Daoy (cell line): Measurements from ENCODE around the genes CCDC71L and PIK3CG.

- RAMPAGE, long total RNA = no peak
Measured at GRCh38 chr7:106327314-106327700, 42.5 kb upstream of the NAMPT start.

DNA sequence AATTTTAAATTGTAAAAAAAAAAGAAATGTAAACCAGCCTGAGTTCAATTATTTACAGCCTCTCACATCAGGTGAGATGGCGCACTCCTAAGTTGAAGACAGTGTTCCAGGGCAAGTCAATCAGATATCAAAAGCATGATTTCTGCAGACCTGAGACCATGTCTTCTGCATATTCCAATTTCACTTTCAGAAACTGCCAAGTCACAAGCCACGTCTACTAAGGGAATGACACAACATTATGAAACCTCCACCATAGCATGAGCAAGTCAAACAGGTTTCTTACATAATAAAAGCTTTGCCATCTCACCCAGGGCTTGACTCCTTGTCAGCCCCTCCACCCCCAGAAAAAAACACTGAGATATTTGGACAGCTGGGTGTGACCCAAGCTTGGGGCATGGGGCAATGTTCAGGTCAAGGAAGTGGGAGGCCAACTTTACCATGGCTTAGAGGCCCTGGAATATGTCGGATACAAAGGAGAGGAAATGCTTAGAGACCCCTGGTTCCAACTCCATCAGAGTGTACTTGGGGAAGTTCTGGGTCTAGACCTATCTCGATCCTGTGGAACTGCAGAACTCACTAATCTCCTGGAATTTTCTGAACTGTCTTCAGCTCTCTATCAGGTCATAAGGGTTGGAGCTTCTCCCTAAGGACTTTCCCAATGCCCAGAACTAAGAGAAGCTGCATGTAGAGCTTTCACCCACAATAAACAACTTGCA is 80.5 kb upstream of the NAMPT start:
- RAMPAGE, long total RNA = no peak

DNA sequence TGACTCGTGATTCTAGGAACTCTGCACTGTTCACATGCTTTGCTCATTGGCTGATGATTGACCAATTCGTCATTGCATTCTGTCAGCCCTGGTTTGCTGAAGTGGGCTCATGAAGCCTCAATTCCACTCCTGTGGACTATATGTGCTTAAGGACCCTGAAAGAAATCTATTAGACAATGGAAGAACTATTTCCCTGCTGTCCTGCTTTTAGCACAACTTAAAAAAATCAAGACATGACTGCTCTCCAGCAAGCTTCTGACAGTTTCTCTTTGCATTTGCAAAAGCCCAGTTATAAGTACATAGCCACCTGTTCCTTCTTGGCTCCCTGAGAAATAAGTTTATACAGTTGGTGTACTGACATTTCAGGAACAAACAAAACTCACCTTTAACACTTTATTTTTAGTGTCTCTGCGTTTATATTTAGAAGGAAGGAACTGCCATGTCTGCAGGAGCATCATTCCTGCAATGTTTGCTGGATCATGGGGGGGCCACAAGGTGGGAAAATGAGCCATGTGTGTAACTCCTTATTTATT is 146.0 kb upstream of the NAMPT start:
- RAMPAGE, long total RNA = no peak

GRCh38 chr7:106460436-106461395 is 175.9 kb upstream of the NAMPT start:
- RAMPAGE, long total RNA = no peak

DNA sequence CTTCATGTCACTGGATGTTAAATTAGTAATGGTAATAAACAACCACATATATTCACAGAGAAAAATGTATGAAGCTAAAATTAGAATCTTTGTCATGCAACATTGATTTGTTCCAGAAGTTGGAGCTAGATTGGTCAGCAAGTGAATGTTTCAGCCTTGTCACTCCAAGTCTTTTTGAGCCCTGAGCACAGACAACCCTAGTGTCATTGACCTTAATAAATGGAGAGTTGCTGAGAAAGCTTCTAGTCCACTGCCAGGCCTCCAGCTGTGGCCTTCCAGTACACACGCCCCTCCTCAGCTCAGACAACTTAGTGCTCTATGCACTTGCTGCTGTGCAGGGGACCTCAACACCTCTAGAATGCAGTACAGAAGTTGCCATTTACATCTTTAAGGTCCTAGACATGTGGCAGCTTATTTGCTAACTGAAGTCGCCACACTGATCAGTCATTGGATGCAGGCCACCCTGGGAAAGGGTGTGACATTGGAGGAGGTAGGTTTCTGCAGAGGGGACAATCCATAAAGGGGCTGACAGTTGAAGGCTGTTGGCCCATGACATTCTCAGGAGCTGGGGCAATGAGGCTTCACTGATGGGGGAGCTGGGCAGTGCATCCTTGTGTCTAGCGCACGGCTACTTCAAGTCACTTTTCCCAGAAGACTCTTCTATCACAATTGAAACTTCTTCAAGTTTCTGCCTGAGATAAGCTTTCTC is 175.6 kb downstream of the CCDC71L start:
- RAMPAGE, long total RNA = no peak

GRCh38 chr7:106542352-106543467 is 118.2 kb downstream of the CCDC71L start:
- RAMPAGE, long total RNA = no peak

GRCh38 chr7:106608592-106609105 is 52.3 kb downstream of the CCDC71L start:
- RAMPAGE, long total RNA = no peak

GRCh38 chr7:106640650-106640910 is 20.4 kb downstream of the CCDC71L start:
- RAMPAGE, long total RNA = no peak

DNA sequence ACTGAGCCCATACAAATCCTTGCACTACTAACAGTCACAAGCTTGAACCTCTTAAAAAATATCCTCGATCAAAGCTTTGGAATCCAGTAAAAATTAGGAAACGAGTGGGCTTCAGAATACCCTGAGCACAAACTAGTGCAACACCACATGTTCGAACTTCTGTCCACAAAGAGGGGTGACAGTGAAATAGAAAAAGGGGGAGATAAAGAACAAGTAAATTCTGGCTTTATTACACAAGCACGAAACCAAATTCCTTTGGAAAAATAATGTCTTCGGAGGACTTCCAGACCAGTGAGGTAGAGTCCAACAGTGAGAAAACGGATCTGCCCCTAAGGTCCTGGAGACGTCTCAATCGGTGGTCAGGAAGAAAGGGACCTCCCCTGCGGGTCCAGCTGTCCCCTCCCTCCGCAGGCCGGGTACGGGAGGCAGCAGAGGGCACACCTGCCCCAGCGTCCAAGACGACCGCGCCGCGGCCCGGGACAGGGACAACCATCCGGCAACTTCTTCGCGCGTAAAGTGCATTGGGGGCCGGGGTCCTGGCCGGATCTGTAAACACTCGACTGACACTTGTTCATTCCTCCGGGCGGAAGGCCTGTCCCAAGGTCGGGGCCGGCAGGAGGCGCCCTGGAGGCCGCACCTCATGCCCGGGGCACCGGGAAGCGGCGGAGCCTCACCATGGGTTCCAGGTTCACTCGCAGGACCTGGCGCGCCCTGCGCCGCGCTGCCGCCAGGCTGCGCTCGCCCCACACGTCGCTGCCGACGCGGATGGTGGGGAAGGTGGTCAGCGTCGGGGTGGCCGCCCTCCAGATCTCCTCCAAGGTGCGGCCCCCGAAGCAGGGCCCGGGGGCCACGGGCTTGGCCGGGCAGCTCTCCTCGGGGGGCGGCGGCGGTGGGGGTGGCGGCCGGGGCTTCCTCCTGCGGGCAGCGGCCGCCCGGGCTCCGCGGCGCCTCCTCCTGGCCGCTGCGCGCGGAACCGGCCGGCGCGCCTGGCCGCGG is 1.1 kb downstream of the CCDC71L start:
- RAMPAGE, long total RNA = no peak

DNA sequence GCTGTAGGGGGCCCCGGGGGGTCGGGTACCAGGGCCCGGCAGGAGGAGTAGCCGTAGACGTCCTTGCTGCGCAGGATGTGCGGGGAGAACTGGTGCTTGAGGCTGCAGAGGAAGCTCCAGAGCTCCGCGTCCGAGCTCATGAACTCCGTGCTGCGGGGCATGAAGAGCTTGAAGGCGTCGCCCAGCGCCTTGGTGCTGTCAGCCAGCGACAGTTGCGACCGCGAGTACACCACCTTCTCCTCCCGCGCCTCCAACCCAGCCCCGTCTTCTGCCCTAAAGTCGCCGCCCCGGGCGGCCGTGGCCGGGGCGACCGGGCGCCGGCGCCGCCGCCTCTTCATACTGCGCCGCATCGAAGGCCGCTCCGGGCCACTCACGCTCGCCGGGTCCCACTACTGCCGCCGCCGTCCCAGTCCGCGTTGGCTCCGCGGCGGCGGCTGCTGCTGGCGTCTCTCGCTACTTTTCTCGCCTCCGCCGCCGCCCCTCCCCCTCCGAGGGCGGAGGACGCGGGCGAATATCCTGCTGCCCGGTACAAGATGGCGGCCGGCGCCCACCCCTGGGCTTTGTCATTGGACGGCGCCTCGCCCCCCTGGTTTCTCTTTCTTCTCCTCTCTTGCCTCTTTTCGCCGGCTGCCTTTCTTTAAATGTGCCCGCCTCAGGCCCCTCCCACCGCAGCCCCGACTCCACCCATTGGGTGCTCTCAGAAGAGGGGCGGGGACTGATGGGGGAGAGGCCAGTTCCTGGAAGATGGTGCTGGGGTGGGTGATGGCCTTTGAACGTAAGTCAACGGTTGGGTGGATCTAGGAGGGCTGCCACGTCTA is at the start of gene CCDC71L:
TSS of gene CCDC71L (minus strand) at position 612 of the 818 bp plus-strand sequence.
- RAMPAGE, long total RNA = no peak

DNA sequence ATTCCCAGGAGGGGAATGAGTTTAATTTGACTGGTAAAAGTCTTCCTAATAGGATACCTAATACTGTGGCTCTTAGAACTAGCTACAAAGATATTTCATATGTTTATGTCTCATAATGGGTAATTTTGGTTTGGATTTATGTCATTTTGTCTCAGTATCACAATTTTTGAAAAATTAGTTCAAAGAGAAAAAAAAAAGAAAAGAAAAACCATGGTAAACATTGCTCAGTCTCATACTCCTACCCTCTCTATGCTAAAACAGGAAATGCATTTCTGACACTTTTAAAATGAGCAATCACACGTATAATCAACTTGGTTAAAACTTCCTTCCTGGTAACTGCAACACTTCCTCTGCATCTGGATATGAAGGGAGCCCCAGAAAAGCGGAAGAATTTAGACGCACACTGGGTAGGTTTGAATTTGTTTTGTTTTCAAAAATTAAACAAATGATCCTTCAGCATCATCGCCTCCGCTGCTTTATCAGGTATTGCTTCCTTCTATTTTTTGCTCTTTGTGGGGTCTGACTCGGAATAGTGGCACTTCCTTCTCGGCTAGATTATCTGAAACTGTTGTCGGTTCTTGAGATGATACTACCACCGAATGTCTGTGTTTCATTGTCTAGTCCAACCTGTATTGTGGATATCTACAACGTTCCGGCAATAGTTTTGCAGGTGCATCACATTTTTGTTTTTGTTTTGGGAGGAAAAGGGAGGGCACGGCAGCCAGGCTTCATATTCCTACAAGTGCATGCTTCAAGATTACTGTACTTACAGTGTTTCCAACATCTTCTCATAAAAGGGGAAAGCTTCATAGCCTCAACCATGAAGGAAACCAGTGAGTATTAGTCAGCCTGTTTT is at the start of gene PIK3CG:
TSS of gene PIK3CG (plus strand) at position 339 of the 856 bp plus-strand sequence.
- RAMPAGE, long total RNA = no peak

DNA sequence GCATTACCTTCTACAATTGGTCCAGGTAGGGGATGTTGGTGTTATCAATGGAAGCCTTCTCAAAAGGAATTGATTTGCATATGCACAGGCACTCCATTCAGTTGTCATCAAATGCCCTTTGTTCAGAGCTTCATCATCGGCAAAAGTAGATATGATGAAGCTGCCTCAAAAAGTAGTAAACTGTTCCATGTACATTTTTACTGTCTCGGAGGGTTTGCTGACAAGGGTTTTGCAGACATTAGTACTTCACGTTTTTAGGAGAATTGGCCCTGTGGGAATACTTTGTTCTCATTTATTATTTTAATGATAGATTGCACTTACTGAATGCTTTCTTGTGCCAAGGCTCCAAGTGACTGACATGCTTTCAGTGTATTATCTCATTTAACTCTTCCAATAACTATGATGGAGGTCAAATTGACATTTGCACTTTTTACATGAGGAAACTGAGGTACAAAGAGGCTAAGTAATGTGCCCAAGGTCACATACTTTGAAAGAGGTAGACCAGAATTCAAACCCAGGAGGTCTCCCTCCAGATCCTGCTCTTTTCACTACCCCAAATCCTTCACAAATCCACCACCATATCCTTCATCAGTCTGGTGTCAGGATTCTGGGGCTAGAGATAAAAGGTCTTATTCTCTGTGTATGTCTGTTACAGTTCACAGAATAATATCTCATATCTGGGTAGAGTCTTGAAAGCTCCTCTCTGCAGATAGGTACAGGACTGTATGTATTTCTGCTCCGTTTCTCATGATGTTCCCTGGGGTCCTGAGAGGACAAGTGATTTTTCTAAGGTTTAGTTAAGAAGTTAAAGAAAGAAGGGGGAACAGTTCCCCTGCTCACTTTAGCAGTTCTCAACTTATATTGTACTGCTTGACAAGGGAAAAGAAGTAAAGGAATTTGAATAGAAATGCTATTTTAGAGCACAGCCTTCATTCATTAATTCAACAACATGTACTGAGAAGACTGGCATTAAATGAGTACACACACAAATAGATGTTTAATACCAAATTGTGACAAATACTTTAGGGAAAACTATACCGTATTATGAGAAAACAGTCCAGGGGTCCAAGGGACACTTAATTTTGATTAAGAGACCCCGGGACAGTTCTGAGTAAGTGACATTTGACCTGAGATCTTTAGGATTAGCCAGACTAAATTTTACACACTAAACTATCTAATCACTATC is 4.8 kb downstream of the PIK3CG start:
- RAMPAGE, long total RNA = no peak

GRCh38 chr7:106870718-106871370 is 5.8 kb downstream of the PIK3CG start:
- RAMPAGE, long total RNA = no peak

- RAMPAGE, long total RNA = no peak
Measured at GRCh38 chr7:106881595-106882038, 16.5 kb downstream of the PIK3CG start.

- RAMPAGE, long total RNA = no peak
Measured at GRCh38 chr7:106952734-106953380, 87.8 kb downstream of the PIK3CG start.

DNA sequence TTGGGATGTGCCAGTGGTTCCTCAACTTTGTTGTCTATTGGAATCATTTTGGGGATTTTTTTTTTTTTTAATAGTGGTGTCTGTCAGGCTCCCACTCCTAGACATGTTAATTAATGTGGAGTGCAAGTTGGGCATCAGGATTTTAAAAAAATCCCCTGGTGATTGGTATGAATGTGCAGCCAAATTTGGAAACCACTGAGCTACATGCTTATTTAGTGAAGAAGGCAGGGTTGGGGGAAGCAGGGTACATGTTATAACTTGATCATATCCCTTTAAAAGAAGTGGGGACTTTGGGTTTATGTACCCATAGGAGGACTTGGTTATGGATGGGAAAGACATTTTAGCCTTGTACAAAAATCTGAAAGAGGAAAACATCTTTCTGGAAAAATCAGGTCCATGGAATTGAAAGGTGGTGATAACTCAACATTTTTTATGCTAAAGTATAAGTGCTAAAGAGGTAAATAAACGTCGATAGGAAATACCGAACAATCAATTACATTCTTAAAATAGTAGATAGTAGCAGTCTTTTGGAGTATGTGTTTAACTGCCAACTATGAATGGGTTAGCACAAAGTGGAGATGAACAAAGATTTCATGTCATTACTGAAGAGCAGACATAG is 34.2 kb downstream of the HBP1 start:
- RAMPAGE, long total RNA = no peak

DNA sequence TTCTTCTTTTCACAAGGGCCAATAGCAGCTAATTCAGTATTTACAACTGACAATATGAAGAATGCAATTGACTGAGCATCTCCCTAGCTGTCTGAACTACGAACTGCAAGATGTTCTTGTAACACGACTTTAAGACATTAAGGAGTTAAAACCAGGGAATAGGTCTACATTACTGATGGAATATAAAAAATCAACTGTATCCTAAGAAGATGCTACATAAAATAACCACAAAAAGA is 1.4 kb downstream of the GPR22 start:
- RAMPAGE, long total RNA = no peak

GRCh38 chr7:107685304-107685547 is 24.6 kb downstream of the SLC26A4 start:
- RAMPAGE, long total RNA = no peak

DNA sequence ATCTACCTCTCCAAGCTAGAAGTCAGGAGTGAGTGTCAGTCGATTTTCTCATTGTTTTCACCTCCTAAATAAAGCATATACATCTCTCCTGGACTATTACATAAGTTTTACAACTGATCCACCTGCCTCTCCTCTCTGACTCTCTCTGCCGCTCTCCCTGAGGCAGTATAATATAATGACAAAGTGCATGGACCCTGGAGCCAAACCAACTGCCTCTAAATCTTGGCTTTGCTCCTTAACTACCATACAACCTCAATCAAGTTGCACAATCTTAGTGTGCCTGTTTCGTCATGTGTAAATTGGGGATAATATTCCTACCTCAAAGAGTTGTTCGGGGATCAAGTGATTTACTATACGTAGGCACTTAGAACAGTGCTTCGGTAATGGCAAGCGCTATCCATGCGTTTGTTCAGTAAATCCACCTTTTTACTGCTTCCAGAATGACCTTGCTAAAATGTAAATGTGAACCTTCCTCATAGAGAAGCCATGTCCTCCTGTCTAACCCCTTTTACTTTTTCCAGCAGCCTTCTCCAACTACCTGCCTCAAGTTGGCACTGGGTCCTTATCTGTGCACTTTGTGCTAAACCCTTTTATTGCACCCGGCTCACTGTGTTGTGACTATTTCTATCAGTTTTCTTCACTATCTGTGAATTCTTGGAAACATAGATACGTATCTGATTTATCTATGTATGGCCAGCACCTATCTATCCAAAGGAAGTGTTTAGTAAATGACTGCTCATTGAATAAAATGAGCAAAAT is 30.6 kb upstream of the DLD start:
- RAMPAGE, long total RNA = no peak

DNA sequence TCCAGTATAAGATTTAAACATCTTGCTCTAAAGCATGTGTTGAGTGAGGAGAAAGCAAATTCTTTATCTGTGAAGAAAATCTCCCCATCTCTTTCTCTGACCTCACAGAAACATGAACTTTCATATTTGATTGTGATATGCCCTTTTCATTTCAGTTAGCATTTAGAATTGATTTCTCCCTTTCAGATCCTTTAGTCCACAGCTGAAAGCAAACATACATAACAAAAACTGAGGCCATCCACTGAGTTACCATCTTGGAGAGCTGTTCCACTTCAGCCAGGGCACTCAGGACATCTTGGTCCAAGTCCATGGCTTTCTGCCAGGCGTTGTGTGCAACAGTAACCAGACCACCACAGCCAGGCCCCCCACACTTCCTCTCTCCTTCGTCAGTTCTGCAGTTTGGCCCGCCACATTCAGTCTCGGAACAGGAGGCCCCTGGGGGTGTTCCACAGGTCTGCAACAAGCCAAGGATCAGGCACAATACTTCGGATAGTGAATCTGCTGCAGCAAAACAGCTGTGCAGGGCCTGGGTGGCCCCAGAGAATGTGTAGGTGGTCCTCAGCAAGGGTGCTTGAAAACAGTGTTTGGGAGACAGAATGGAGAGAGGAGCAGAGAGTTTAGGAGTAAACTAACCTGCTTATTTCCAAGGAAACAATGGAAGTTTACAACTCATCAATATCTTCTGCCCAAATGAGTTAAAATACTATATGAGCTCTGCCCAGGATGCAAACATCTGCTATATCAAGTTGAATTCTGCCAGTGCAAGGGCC is 41.1 kb downstream of the DLD start:
- RAMPAGE, long total RNA = no peak